Jurkat, Clone E6-1 (cell line): ENCODE measurements around the genes SLC6A19, LPCAT1 and ADAMTS16.

- RRBS, result no CpG with 5 or more reads among the region's 20 CpGs
Measured at GRCh38 chr5:1199598-1200353, 1.6 kb upstream of the SLC6A19 start.

DNA sequence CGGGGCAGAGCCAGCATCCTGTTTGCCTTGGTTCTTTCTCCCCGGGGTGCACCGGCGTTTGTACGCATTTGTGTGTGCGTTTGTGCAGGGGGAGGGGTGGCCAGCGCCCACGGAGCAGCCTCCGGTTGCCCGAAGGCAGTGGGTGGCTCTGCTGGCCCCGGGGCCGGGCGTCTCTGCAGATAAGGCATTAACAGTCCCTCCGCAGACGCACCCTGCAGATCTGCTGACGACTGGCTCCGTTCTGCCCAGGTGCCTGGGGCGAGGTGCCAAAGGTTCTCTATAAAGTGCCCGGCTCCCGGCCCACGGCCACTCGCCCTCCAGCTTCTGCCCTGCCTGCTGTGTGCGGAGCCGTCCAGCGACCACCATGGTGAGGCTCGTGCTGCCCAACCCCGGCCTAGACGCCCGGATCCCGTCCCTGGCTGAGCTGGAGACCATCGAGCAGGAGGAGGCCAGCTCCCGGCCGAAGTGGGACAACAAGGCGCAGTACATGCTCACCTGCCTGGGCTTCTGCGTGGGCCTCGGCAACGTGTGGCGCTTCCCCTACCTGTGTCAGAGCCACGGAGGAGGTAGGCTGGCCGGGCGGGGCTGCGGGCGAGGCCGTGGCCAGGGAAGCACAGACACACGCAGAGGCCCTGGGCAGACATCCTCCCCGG is at the start of gene SLC6A19:
TSS of gene SLC6A19 (plus strand) at position 309 of the 653 bp plus-strand sequence.
- RRBS, result 30% methylated on average over 20 of the region's 46 CpGs

GRCh38 chr5:1349682-1350521 is 5.0 kb upstream of the CLPTM1L start:
- RRBS, result no CpG with 5 or more reads among the region's 13 CpGs

- RRBS, result 90% methylated on average over 6 of the region's 42 CpGs
Measured at GRCh38 chr5:1467519-1468248, 22.4 kb upstream of the SLC6A3 start.

DNA sequence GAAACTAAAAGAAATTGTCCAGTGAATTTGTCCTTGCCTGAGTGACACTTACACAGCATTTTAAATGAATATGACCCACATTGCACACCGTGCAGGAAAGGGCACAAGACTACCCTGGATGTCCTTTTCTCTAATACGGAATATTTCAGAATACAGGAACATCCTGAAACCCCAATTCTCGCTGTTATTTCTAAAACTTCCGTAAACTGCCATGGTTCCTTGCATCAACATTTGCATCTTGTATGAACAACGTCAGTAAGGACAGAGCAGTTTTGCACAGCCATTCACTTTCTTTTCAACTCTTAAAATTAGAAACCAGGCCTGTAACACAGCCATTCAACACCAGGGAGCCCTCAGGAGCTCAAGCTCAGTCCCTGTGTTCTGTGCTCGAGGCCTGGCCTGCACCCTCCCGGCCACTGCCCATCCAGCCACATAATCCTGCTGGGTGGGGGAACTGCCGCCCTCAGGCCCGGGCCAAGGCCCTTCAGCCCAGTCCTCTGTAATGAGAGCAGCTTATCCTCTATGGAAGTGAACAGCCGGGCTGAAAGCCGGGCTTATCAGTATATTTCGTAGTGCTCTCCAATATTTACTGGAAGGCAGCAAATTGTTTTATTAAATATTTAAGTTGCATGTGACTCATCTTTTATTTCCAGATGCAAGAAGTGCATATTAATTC is 33.0 kb upstream of the SLC6A3 start:
- RRBS, result 92% methylated on average over 4 of the region's 12 CpGs

- RRBS, result 2% methylated on average over 72 of the region's 140 CpGs
Measured at GRCh38 chr5:1523433-1524510, at the start of gene LPCAT1. LPCAT1 (minus strand) TSS chr5:1523960.

GRCh38 chr5:1567989-1568699 is 44.4 kb upstream of the LPCAT1 start:
- RRBS, result no CpG with 5 or more reads among the region's 15 CpGs

DNA sequence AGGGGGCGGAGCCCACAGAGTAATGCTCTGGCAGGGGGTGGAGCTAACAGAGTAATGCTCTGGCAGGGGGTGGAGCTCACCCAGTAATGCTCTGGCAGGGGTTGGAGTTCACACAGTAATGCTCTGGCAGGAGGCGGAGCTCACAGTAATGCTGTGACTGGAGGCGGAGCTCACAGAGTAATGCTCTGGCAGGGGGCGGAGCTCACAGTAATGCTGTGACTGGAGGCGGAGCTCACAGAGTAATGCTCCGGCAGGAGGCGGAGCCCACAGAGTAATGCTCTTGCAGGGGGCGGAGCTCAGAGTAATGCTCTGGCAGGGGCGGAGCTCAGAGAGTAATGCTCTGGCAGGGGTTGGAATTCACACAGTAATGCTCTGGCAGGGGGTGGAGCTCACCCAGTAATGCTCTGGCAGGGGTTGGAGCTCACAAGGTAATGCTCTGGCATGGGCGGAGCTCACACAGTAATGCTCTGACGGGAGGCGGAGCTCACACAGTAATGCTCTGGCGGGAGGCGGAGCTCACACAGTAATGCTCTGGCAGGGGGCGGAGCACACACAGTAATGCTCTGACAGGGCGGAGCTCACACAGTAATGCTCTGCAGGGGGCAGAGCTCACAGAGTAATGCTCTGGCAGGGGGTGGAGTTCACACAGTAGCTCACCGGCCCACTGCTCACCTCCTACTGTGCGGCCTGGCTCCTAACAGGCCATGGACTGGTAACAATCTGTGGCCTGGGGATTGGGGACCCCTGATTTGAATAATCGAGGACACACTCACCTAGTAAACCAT is 47.1 kb upstream of the LPCAT1 start:
- RRBS, result no CpG with 5 or more reads among the region's 19 CpGs

DNA sequence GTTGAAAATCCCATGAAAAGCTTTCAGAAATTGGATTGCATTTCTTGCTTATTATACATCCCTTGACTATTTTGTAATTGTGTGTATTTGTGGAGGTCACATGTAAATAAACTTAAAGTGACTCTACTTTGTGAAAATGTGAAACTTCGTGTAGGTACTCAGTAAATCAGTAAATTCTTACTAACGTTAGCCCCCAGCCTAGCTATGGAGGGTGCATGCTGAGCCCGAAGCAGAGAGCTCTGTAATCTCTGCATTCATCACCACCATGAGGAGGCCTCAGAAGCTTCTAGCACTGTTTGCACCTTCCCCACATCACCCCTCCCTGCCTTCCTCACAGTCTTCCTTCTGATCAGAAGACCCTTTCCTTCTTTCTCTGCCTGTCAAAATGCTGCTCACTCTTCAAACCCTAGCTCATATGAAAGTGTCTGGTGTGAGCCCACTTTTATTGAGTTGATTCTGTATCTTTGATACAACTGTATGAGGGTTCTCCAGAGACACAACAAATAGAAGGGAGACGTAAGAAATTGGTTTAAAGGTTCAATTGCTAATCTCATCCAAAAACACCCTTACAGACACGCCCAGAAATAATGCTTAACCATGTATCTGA is 73.4 kb upstream of the LPCAT1 start:
- RRBS, result no CpG with 5 or more reads among the region's 5 CpGs

- RRBS, result no CpG with 5 or more reads among the region's 4 CpGs
Measured at GRCh38 chr5:1936458-1937028, 53.8 kb upstream of the IRX4 start.

GRCh38 chr5:2011446-2011773 is 128.7 kb upstream of the IRX4 start:
- RRBS, result no CpG with 5 or more reads among the region's 6 CpGs

DNA sequence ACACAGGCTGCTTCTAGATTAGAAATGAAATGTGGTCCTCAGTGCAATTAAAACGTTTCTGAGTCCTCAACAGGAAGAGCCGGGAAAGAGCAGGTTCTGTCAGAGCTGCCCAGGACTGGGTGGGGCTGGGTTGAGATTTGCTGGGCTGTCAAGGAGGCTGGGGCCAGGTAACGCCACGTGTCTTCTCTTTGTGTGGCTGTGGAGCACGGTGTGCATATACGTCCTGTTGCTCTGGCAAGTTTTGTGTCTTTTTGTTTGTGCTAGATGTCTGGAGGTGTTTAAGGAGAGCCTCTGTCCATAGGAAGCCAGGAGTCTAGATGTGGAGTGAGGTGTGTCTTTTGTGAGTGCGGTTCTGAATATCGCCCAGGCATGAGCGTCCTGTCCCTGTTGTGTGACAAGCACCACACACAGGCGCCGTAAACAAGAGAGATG is 129.1 kb upstream of the IRX4 start:
- RRBS, result no CpG with 5 or more reads among the region's 11 CpGs

DNA sequence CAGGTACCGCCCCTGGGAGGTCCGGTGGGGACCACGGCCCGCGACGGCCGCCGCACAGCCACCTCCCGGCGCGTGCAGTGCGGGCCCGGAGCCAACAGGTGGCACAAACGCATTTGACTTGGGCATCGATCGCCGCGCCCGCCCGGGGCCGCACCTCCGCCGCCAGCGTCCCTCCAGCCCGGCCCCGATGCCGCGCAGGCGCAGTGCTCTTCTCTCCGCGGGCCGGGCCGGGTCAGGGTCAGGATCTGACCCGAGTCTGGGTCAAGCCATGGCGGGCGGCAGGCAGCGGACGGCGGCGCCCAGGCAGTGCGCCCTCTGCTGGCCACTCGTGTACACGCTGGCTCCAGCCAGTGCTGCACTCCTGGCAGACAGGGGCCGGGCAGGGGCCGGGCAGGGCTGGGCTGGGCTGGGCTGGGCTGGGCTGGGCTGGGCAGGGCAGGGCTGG is 155.8 kb upstream of the IRX4 start:
- RRBS, result 2% methylated on average over 28 of the region's 45 CpGs

- RRBS, result 59% methylated on average over 3 of the region's 23 CpGs
Measured at GRCh38 chr5:2752479-2752838, 982 bp upstream of the IRX2 start.

GRCh38 chr5:2754367-2755557 is 3.3 kb upstream of the IRX2 start:
- RRBS, result no CpG with 5 or more reads among the region's 84 CpGs

GRCh38 chr5:3591153-3591595 is 4.5 kb upstream of the IRX1 start:
- RRBS, result 90% methylated on average over 3 of the region's 36 CpGs

DNA sequence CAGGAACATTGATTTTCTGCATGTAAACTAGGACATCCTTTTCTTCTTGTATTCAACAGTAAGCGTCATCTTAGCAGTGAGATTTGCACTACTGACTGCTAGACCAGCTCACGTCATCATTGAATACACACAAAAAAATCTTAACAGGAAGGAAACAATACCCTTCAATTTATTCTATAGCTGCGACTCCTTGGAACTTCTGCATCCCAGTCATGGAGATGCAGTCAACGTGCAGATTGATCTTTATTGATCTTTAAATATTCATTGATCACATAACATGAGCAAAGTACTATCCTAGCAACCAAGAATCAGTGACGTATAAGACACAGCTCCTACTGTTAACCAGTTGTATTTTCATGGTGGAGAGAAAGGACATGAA is 135.7 kb downstream of the IRX1 start:
- RRBS, result no CpG with 5 or more reads among the region's 5 CpGs

GRCh38 chr5:4865993-4867098 is 273.8 kb upstream of the ADAMTS16 start:
- RRBS, result no CpG with 5 or more reads among the region's 70 CpGs

GRCh38 chr5:5139977-5141018 is at the start of gene ADAMTS16:
ADAMTS16 (plus strand) TSS chr5:5140330.
- RRBS, result 94% methylated on average over 6 of the region's 106 CpGs

GRCh38 chr5:5271202-5271702 is 131.1 kb downstream of the ADAMTS16 start:
- RRBS, result no CpG with 5 or more reads among the region's 14 CpGs